Caco-2 (cell line): ENCODE measurements around a stretch of chr1.

- PRO-cap, result bidirectional peak, plus-strand start at chr1:41516336, minus-strand start at chr1:41516169
- RRBS, result 4% methylated on average over 7 of the region's 35 CpGs
Observed at GRCh38 chr1:41516035-41516584, 31.6 kb upstream of the EDN2 start.

DNA sequence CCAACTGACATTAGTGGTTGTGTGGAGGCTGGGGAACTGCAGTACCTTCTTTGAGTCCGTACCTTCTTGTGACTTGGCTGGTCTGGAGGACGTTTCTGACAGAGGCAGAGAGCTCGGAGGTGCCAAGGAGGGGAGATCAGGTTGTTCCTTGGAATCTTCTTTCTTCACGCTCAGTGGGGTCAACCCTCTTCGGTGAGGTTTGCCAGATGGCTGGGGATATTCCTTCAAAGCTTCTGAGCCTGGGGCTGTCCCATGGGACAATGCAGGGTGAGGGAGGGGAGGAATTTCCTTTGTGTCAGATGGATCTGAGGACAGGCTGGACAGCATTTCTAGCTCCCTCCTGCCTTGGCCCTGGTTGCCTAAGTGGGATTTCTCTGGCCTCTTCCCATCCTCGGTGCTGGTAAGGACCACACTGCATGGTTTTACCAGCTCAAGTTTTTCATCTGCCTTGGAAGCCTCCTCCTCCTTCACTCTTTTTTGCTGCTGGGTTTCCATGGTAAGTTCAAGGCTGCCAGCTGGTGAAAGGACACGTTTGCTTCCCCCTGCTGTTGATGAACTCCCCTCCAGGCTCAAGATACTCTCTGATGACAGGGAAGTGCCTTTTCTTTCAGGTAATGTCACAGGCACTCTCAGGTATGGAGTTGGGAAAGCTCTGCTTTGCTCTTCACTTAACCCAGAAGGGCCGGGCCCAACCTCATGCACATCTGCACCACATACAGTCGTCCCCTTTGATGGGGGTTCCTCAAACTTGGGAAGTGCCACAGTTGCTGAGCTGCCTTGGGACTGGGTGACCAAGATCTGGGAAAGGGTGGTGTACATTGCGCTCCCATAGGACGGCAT lies 95.7 kb upstream of the EDN2 start:
- PRO-cap, result no peak
- RRBS, result no CpG with 5 or more reads among the region's 11 CpGs

DNA sequence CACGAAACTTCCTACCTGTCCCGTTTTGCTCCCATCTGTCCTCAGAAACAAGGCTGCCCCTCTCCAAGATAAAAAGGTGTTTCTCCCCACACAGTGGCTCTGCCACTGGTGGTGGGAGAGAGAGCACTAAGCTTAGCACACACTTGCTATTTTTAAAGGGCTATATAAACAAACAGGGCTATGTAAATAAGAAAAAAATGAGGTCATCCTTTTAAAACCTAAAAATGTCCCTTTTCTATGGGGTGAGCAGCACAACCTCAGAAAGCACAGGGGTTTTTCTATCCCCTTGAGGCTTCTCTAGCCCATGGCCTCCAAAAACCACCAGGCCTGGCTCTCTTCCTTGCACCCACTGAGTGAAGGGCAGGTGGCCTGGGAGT lies 138.8 kb upstream of the EDN2 start:
- PRO-cap, result no peak
- RRBS, result no CpG with 5 or more reads among the region's 2 CpGs

DNA sequence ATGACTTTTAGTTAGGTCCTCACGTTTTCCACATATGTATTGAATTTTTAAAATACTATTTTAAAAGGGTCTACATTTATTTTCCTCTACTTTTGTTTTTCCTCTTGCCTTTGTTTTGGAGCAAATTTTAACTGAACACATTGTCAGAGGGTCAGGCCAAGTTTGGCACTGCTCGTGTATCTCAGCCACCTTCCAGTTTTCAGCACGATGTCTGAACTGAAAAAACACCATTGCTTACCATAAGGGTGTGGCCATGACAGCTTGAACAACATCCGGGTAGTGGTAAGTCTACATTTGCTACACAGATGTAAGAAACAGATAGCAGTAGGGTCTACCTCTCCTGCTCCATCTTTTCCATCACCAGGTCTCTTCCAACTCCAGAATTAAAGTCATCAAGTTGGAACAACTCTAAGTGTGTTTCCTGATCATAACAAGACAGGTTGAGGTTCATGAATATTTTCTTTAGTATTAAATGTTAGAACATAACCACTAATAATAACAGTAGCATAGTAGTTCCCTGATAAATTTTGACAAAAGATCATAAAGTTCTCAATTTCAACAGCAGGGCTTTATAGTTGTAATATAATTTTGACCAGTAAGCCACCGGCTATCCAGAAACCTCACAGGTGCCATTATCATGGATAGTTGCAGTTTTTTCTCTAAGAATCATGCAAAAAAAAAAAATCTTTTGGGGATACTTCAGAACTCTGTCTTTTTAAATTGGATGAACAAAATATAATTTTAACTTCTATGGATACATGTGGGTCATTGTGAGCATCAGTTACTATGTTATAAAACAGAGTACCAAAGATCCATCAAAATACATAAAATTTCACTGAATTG lies 4.0 kb downstream of the HIVEP3 start:
- PRO-cap, result no peak
- RRBS, result no CpG with 5 or more reads among the region's 5 CpGs

- PRO-cap, result no peak
- RRBS, result no CpG with 5 or more reads among the region's 6 CpGs
Observed at GRCh38 chr1:41916969-41917412, 1.7 kb downstream of the HIVEP3 start.

- PRO-cap, result no peak
- RRBS, result 2% methylated on average over 6 of the region's 55 CpGs
Observed at GRCh38 chr1:41917678-41918570, 798 bp downstream of the HIVEP3 start.

DNA sequence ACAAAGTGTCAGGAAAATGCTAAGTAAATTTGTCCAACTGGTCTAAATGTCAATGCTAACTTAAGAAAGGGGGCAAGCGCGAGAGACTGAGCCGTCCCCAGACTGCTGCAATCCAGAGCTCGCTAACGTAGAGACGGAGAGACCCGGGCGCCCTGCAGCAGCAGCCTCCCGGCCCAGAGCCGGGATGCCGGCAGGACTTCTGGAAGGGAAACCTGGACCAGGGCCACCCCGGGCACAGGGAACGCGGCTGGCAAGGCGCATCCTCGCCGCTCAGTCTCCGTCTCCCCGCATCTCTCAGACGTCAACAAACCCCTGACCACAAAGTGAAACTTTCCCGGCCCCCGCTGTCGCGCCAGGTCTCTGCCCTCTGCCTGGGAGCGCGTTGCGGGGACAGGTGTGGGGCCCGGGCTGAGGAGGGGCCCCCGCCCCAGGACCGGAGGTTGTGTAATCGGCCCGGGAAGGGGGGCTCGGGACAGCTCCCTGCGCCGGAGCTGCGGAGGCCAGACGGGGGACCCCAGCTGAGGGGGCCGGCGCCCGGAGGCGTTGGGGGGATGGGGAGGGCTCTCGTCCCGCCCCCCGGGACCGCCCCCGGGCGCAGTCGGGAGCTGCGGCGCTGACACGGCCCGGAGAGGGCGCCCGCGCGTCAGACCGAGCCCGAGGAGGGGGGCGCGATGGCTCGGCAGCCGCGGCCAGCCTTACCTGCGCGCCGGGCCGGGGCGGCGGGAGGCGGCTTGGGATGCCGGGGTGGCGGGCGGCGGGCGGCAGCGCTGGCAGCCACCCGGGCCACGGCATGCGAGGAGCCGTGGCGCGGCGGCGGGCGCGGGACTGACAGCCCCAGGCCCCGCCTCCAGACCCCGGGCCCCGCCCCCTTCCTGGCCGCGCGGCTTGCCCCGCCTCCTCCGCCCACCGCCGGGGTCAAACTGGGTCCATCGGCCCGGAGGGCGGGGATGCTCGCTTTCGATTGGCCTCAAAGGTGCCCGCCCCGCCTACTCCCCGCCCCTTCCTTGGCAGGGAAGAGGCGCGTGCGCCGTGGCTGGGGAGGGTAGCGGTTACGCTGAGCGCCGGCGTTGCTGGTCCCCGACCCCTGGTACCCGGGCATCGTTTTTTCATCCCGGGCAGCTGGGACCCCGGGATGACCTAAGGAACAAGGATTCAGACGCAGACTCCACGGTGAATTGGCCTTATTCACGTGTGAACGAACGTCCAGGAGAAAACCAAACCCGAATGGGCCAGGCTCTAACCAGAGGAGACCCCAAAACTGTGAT lies 116.8 kb upstream of the HIVEP3 start:
- PRO-cap, result bidirectional peak, plus-strand start at position 1,015 of the sequence, minus-strand start at position 819 of the sequence
- RRBS, result 2% methylated on average over 67 of the region's 124 CpGs

GRCh38 chr1:42176447-42177552 lies 12.3 kb upstream of the GUCA2A start:
- PRO-cap, result no peak
- RRBS, result no CpG with 5 or more reads among the region's 8 CpGs

GRCh38 chr1:42496895-42497335 lies 33.8 kb downstream of the CCDC30 start:
- PRO-cap, result no peak
- RRBS, result no CpG with 5 or more reads among the region's 3 CpGs

GRCh38 chr1:42705303-42705724 lies 23.1 kb downstream of the YBX1 start:
- PRO-cap, result no peak
- RRBS, result no CpG with 5 or more reads among the region's 2 CpGs

DNA sequence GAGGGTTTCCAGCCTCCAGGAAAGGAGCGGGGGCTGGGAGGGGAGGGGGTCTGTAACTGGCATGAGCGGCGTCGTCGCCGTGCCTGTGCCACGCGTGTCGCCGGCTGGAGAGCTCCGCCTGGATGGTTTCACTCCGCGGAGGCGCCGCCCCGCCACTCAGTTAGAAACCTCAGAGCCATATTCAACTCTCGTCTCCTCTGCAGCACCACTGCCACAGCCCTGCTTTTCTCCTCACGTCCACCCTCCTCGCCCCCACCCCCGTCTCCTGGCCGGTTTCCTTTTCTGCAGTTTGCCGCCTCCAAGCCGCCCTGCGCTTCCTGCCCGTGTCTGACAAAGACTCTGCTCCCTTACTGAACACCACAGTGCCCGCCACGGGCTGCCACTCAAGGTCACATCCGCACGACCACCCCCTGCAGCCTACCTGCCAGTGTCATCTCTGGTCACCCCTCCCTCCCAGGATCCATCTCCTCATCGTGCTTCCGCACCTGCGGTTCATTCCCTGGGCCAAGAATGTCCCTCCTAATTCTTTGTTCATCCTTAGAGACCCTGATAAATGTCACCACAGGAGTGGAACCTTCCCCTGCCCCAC lies 563 bp downstream of the TMEM269 start:
- PRO-cap, result no peak
- RRBS, result no CpG with 5 or more reads among the region's 32 CpGs

GRCh38 chr1:42816083-42816838 lies 661 bp upstream of the ERMAP start:
- PRO-cap, result no peak
- RRBS, result no CpG with 5 or more reads among the region's 9 CpGs

GRCh38 chr1:42922782-42923408 lies 35.8 kb downstream of the SLC2A1 start:
- PRO-cap, result no peak
- RRBS, result no CpG with 5 or more reads among the region's 4 CpGs

GRCh38 chr1:42934040-42934629 lies 24.5 kb downstream of the SLC2A1 start:
- PRO-cap, result no peak
- RRBS, result no CpG with 5 or more reads among the region's 6 CpGs

DNA sequence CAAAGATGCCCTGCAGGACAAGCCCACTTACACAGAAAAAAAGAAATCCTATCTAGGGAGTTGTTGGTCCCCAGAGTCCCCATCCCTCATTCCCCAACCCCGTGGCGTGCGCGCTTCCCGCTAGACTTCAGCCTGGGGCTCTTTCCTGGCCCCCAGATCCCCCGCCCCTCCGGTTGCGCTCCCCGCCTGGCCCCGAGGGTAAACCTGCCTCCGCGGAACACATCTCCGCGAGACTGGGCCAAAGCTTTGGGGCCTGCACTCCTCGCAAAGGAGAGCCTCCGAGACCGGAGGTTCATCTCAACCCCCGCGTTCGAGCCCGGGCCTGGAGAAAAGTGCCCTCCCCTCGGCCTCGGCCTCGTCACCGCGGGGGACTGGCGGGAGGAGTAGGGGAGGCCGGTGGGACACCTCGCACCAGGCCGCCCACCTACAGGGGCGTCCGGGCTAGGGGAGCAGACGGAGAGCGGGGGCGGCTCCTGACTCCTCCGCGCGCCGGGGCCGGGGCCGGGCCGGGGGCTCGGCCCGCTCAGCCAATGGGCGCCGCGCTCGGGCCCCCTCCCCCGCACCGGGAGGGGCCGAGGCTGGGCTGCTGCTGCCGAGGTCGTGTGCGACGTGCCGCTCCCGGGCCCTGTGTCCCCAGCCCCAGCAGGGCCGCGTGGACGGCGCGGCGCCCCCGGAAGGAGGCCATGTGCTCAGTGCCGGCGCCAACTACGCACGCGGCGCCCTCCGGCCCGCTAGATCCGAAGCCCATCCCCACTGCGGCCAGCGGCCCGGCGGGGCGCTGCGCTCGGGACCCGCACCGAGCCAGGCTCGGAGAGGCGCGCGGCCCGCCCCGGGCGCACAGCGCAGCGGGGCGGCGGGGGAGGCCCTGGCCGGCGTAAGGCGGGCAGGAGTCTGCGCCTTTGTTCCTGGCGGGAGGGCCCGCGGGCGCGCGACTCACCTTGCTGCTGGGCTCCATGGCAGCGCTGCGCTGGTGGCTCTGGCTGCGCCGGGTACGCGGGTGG lies 671 bp downstream of the SLC2A1 start:
- PRO-cap, result unidirectional peak, plus-strand start at position 230 of the sequence; bidirectional peak, plus-strand start at position 581 of the sequence, minus-strand start at position 299 of the sequence
- RRBS, result 2% methylated on average over 78 of the region's 109 CpGs

GRCh38 chr1:42979758-42980875 lies 21.4 kb upstream of the SLC2A1 start:
- PRO-cap, result bidirectional peak, plus-strand start at chr1:42980212, minus-strand start at chr1:42980023; bidirectional peak, plus-strand start at chr1:42980408, minus-strand start at chr1:42980294; bidirectional peak, plus-strand start at chr1:42980737, minus-strand start at chr1:42980542
- RRBS, result no CpG with 5 or more reads among the region's 9 CpGs

GRCh38 chr1:43067774-43068649 lies 79.7 kb upstream of the CFAP144 start:
- PRO-cap, result no peak
- RRBS, result 87% methylated on average over 18 of the region's 61 CpGs

GRCh38 chr1:43069672-43070273 lies 77.9 kb upstream of the CFAP144 start:
- PRO-cap, result no peak
- RRBS, result no CpG with 5 or more reads among the region's 5 CpGs

GRCh38 chr1:43137404-43138121 lies 10.1 kb upstream of the CFAP144 start:
- PRO-cap, result no peak
- RRBS, result no CpG with 5 or more reads among the region's 10 CpGs

- PRO-cap, result no peak
- RRBS, result 86% methylated on average over 1 of the region's 5 CpGs
Observed at GRCh38 chr1:43164221-43164652, 7.9 kb downstream of the EBNA1BP2 start.